ENCODE measurements around a stretch of chr16.

GRCh38 chr16:51155100-51155765, 4.2 kb upstream of the SALL1 start:
- RRBS: 14% methylated on average over 14 of the region's 26 CpGs

- RRBS: 2% methylated on average over 2 of the region's 8 CpGs
Measured at GRCh38 chr16:51556965-51557612, 406.0 kb upstream of the SALL1 start.

- RRBS: no CpG with 5 or more reads among the region's 7 CpGs
Measured at GRCh38 chr16:51592507-51592990, 441.5 kb upstream of the SALL1 start.

- RRBS: no CpG with 5 or more reads among the region's 8 CpGs
Measured at GRCh38 chr16:52449978-52450722, 96.8 kb downstream of the TOX3 start.

GRCh38 chr16:52545601-52546596, 1.0 kb downstream of the TOX3 start:
- RRBS: 2% methylated on average over 5 of the region's 57 CpGs

- RRBS: no CpG with 5 or more reads among the region's 9 CpGs
Measured at GRCh38 chr16:53054169-53054657, 578 bp upstream of the CHD9 start.

DNA sequence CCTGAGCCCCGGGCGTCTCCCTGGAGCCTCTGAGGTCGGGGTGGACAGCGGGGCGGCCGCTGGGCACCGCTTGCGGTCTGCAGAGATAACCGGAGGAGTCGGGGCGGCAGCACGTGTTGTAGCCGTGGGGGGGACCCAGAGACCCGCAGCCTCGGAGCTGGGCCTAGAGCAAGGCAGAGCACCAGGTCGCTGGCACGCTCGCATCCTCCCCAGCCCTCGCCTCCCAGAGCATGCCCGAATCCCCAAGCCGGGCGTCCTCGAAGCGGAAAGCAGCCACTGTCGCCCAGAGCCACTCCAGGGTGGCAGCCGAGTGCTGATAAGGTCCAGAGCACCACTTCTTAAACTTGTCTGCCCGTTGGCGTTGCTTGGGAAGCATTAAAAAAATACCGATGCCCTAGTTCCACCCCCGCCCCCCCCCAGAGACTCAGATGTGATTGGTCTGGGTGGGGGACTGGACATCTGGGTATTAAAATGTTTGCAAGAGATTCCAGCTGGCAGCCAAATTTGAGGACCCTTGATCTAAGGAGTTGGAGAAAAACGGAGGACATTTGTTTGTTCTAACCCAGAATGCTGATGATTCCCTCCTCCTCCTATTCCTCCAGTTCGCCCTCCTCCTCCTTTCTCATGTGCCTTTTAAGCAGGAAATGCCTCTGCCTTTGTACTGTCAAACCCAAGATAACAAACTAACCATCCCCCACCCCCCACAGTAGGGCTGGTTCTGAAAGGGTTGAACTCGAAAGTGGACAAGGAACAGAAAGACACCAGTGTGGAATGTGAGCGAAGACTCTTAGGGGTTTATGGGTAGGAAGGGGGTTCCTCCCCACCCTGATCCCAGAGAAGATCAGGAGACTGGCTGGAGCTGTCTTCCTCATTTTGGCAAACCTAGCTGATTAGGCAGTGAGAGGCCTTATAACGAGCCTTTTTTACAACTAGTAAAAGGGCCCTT, 568 bp downstream of the CHD9 start:
- RRBS: 2% methylated on average over 7 of the region's 35 CpGs

DNA sequence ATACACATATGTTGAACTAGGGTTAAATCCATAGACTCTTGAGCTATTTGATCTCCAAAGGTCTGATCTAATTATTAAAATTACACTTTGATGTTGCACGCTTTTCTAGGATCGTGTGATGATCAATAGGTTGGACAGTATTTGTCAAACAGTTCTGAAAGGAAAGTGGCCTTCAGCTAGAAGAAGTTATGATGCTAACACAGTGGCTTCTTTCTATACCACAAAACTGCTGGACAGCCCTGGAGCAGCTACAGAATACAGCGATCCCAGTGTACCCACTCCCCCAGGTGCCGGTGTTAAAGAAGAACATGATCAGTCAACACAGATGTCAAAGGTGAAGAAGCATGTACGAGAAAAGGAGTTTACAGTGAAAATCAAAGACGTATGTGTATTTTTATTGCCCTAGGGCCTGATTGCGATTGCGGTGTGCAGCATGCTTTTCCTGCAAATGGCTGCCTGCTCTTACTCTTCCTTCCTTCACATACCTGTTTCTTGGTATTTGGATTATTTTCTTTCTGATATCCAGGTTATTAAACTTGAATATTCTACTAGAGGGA, 126.6 kb upstream of the RBL2 start:
- RRBS: no CpG with 5 or more reads among the region's 8 CpGs

DNA sequence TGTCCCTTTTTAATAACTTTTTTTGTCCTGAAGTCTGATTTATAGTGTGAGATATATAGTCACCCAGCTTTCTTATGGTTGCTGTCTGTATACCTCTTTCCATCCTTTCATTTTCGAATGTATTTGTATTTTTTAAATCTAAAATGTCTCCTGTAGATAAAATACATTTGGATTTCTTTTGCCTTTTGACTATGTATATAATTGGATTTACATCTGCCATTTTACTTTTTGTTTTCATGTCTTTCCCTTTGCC, 26.4 kb downstream of the AKTIP start:
- RRBS: no CpG with 5 or more reads among the region's 1 CpG

GRCh38 chr16:53781143-53781524, 77.2 kb downstream of the FTO start:
- RRBS: no CpG with 5 or more reads among the region's 1 CpG

GRCh38 chr16:53997465-53997784, 289.2 kb downstream of the IRX3 start:
- RRBS: no CpG with 5 or more reads among the region's 3 CpGs

GRCh38 chr16:54165379-54166010, 121.1 kb downstream of the IRX3 start:
- RRBS: no CpG with 5 or more reads among the region's 7 CpGs

DNA sequence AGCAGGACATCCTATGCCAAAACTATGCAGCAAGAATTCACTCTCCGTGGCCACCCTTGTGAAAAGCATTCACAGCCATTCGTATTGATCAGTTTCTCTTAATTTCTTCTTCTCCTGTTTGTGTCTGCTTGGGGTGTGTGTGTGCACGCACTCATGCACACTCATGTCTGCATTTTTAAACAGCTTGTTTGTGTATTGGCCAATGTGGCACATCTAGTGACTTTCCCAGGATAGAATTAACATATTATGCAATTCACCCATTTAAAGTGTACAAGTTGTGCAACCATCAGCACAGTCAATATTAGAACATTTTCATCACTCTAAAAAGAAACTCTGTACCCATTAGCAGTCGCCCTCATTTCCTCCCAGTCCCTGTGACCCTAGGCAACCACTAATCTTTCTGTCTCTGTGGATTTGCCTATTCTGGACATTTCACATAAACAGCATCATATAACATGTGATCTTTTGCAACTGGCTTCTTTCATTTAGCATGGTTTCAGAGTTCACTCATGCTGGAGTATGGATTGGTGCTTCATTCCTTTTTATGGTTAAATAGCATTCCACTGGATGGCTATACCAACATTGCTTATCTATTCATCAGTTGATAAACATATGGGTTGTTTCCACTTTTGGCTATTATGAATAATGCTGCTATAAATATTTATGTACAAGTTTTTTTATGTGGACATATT, 20.1 kb downstream of the IRX3 start:
- RRBS: no CpG with 5 or more reads among the region's 4 CpGs

DNA sequence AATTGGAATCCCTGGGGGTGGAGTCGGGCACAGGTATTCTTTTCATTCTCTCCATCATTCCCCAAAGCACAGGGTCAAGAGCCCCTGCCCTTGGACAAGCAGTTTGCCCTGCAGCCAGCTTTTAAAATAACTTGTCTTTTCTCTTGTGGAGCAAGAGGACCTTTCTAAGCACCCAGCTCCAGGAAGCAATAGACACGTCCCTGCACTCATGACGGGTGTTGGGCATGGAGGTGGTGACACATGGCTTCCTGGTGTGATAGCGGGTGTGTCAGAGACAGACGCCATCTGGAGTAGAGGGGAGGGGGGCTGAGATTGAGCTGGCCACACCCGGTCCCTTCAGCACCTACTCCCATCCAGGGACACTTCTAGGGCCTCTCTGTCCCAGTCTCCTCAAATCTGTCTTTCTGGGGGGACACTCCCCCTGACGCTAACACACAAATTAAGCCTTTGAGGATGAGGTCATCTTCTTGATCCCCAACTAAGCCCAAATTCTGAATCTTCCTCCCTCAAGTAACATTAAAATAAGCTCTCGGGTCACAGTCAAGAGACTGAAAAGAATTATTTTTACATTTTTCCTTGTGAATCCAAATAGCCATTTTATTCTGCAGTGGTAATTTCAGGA, 216.5 kb upstream of the IRX3 start:
- RRBS: no CpG with 5 or more reads among the region's 8 CpGs

DNA sequence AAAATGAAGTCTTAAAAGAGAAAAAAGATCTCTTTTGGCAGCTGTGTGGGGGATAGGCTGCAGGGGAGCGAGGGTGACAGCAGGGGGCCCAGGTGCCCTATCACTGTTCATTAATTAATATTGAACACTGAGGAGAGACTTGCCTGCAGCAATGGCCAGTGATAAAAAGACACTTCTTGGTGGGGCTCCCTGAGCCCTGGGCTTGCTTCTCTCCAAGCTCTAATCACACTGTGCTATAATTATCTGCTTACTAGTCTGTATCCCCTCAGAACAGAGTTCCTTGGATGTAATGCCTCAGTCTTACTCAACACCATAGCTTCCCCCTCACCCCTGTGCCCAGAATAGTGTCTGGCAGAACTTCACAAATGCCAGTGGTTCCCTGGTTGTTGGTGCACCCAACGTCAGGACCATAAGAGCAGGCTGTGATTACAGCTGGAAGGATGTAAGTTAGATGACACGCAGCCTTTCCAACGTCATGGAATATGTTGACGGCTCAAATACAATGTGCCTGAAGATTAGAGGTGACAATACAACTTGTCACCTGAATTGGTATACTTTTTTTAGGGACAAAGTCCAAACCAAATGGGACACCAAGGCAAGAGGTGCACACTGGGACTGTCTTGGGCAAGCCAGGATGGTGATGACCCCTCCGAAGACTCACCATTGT, 51.9 kb upstream of the IRX6 start:
- RRBS: no CpG with 5 or more reads among the region's 6 CpGs

GRCh38 chr16:55279293-55280052, 44.5 kb upstream of the IRX6 start:
- RRBS: no CpG with 5 or more reads among the region's 10 CpGs

- RRBS: no CpG with 5 or more reads among the region's 6 CpGs
Measured at GRCh38 chr16:55372642-55372998, 48.6 kb downstream of the IRX6 start.

DNA sequence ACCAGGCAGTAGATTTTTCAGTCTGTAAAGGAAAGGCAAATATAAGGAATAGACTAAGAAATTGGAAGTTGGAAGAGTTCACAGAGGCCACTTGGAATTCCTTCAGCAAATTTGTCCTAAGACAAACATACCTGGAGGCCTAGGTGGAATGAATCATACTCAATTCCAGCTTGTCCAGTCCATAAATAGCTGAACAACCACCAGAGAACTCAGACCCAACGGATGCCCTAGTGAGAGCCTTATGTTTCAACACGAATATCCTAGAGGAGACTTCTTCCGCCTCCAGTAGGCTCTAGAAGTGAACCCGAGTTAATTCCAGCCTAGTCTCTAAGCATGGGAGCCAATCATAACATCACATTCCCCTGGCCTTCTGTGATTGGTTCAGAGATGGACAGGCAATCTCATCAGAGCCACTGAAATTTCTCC, 62.9 kb downstream of the IRX6 start:
- RRBS: no CpG with 5 or more reads among the region's 4 CpGs

- RRBS: no CpG with 5 or more reads among the region's 1 CpG
Measured at GRCh38 chr16:55470546-55470827, 8.5 kb upstream of the MMP2 start.

DNA sequence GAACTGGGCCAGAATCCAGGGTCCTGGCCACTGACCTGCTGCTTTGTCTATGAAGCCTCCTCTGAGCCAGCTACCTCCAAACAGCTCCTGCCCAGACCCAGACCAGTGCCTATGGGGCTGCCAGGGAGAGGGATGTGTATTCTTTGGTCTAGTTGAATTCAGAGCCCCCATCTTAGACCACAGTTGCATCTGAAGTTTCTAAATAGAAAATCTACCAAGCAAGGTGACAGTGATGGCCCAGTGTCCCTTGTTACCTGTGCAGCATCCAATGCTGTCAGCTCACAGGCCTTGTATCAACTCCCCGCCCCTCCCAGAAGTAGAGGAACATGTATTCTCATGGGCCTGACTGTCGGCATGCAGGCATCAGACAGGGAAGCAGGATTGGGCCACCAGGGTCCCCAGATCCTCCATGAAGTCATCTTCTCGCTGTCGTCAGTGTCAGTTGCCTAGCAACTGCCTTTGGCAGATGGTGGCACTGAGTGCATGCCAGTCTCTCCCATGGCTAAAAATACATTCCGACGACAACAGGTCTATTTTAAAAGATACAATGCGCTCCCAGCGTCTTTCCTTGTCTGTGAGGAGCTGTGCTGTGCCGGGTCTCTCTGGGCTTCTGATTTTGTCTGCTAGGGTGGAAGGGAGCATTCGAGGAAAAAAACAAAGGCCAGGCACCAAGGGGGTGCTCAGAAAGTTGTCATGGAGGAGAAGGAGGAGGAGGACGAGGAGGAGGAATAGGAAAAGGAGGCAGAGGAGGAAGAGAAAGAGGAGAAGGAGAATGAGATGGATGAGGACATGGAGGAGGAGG, 36.8 kb upstream of the CES5A start:
- RRBS: no CpG with 5 or more reads among the region's 11 CpGs

Data from aortic smooth muscle cell (primary cell).